ENCODE measurements around a stretch of chr10.

DNA sequence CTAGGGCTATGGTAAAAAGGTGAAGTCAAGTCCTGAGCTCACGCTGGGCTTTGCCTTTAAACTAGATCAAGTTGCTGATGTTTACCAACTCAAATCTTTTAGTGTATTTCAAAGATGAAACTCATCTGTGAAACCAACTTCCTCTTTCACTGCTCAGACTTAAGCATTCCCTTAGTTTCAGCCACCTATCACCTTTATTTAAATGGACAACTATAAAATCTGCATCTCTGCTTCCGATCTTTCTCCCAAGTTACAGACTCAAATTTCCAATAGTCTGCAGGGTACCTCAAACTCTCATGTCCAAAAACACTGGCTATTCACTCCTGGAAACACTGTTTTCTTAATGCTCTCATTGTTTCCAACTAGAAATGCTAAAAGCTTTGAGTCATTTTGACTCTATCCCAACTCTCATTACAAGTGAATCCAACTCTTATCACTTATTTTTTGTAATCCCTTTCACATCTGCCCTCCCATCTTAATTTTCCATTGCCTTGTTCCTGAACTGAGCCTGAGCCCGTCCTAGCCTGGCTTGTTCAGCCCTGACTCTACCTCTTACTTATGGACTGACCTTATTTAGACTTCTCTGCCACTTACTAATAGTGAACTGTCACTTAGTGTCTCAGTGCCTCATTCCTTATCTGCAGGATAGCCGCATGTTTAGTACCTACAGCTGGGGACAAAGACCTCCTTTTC lies 56.8 kb downstream of the SLC16A12 start:
- PRO-cap: no peak
- RAMPAGE, long total RNA, 3 experiments: no peak in any of the 3 experiments

GRCh38 chr10:89515230-89515825 lies 20.1 kb downstream of the SLC16A12 start:
- PRO-cap: no peak
- RAMPAGE, long total RNA, 3 experiments: no peak in any of the 3 experiments

- PRO-cap: no peak
- RAMPAGE, long total RNA, 3 experiments: no peak in any of the 3 experiments
Observed at GRCh38 chr10:89633332-89633910, 11.6 kb downstream of the PANK1 start.

- PRO-cap: no peak
- RAMPAGE, long total RNA, 3 experiments: no peak in any of the 3 experiments
Observed at GRCh38 chr10:89699403-89699790, 2.0 kb upstream of the KIF20B start.

GRCh38 chr10:89702037-89702455 lies 656 bp downstream of the KIF20B start:
- PRO-cap: no peak
- RAMPAGE, long total RNA, 3 experiments: no peak in any of the 3 experiments

DNA sequence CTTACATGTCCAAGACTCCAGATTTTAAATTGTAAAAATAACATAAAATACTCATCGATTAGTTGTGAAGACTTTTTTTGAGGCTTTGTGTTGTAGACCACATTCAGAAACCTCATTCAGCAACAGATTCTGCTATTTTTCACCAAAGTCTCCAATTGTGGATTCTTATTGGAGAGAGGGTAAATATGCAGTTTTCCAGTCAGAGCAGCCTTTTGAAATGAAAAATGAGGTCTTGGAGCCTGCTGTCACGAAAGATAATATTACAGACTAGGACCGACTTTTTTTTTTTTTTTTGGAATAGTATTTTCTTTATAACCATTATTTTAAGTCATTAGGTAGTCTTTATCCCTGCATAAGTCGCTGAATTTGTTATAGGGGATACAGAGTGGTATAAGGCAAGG lies 1.1 kb downstream of the KIF20B start:
- PRO-cap: no peak
- RAMPAGE, long total RNA, 3 experiments: no peak in any of the 3 experiments

DNA sequence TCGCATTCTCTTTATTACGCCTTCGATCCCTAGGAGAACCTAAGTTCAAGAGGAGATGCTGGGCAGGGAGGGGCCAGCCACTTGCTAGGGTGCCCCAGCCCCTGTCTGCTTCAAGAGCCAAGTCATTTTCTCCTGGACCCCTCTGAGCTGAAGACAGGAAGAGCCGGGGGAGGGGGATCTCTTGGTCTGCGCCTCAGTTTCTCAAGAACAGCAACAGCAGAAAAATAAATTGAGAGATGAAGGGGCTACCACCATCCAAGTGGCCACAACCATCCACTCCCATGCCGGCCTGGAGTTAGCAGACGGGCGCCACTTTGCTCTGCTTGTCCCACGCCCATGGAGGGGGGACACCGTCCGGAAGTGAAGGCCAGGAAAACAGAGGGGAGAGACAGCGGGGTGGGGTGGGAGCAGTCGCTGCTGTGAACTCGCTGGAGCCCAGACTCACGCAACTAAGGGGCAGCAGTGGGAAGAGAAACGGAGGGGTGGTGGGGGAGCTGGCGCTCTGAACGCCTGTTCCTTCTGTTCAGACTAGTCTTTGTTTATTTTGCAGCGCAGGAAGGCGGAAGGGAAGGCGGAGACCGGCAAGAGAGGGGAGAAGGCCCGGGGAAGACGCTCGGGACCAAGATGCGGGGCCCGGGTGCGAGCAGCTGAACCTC lies 135.4 kb downstream of the KIF20B start:
- PRO-cap: no peak
- RAMPAGE, long total RNA, 3 experiments: no peak in any of the 3 experiments

- PRO-cap: no peak
- RAMPAGE, long total RNA, 3 experiments: no peak in any of the 3 experiments
Observed at GRCh38 chr10:90250507-90251027, 549.2 kb downstream of the KIF20B start.

- PRO-cap: no peak
- RAMPAGE, long total RNA, 3 experiments: no peak in any of the 3 experiments
Observed at GRCh38 chr10:90666270-90666558, 191.6 kb downstream of the HTR7 start.

DNA sequence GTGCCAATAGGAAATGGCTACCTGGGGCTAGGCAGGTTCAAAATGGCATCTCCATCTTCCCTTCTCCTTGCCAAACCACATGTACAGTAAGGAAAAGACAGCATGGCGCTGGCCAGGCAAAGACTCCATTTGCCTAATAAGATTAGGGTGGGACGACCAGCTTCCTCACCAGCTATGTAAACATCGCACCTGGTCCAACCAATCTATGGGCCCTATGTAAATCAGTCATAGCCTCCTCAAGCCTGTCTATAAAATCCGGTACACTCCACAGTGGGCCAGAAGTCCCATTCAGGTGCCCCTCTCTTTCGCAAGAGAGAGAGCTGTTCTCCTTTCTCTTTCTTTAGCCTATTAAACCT lies 44.2 kb downstream of the HTR7 start:
- PRO-cap: no peak
- RAMPAGE, long total RNA, 3 experiments: no peak in any of the 3 experiments

DNA sequence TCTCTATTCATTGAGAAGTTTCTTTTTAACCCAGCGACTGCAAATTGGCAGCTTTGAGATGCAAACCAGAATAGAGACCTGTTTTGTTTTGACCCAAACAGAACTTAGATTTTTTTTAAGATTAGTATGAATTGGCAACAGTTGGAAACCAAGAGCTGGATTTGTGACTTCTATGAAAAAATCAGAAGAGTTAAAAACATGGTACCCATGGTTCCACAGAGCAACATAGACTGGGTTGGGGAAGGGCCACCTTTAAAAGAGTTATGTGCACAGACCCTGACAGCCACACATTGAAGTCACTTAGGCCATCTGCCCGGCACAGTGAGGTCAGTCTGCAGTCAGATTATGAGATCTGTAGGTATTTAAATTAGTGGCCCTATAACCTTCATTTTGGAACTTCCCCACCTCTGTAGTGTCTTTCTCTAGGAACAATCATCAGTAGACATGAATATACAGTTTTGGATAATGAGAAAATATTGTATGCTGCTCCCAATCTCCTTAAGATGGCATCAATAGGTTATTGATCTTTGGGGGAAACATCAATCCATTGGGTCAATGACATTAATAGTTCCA lies 7.1 kb downstream of the ANKRD1 start:
- PRO-cap: no peak
- RAMPAGE, long total RNA, 3 experiments: no peak in any of the 3 experiments

DNA sequence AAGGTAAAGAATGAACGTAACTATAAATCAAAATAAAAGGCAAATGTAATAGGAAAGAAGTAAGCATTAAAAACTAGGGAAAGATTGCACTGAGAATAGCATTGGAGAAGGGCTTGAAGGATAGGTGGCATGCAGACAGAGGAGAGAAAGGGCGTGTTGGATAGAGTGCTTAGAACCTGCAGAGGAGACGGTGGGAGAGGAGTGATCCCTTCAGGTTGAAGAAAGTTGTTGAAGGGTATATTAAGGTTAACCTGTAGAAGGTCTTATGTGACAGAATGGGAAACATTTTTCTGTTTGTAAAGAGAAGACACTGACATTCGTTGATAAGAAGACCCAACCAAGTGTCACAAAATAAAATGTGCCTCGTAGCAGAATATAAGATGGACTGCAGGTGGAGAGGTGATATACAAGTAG lies 1.4 kb downstream of the PCGF5 start:
- PRO-cap: no peak
- RAMPAGE, long total RNA, 3 experiments: no peak in any of the 3 experiments

GRCh38 chr10:91341016-91341457 lies 69.1 kb upstream of the HECTD2 start:
- PRO-cap: no peak
- RAMPAGE, long total RNA, 3 experiments: no peak in any of the 3 experiments

- PRO-cap: bidirectional peak, plus-strand start at chr10:91409694, minus-strand start at chr10:91409541
- RAMPAGE, long total RNA, 3 experiments: start-site peak on the plus strand in 1 of 3 experiments, at chr10:91409660-91409724 at its widest, 13 reads per replicate
Observed at GRCh38 chr10:91408995-91409895, 899 bp upstream of the HECTD2 start.

DNA sequence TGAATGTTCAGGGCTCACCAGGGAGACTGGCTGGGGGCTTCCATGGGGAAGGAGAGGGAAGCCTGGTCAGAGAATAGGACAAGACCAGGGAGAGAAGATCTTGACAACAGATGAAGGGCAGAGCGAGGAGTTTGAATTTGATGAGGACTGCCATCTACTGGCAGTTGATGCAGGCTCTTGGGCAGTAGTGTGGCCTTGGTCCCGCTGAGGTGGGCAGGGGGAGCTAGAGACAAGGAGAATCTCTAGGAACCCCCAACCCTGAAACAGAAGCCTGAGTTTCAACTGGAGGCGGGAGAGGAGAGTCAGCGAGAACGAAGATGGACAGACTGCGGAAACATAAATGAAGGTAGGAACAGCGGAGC lies 81.0 kb downstream of the PPP1R3C start:
- PRO-cap: no peak
- RAMPAGE, long total RNA, 3 experiments: no peak in any of the 3 experiments

- PRO-cap: no peak
- RAMPAGE, long total RNA, 3 experiments: no peak in any of the 3 experiments
Observed at GRCh38 chr10:91592175-91593061, 40.5 kb downstream of the PPP1R3C start.

DNA sequence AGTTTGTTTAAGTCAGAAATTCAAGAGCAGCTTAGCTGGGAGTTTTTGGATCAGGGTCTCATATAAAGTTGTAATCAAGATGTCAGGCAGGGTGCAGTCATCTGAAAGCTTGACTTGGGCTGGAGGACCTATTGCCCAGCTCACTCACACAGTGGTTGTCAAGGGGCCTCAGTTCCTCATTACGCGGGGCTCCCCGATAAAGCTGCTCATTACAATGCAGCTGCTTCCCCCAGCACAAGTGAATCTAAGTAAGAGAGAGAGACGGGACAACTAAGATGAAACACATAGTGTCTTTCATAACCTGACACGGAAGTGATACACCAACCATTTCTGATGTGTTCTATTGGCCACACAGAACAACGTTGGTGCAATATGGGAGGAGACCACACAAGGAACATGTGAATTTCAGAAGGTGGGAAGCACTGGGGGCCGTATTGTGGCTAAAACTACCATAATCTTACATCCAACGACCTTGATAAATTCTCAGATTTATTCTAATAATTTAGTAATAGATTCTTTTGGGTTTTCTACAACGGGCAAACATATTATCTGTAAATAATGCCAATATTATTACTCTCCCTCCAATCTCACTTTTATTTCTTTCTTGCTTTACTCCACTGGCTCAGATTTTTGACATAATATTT lies 15.6 kb downstream of the PPP1R3C start:
- PRO-cap: no peak
- RAMPAGE, long total RNA, 3 experiments: no peak in any of the 3 experiments

DNA sequence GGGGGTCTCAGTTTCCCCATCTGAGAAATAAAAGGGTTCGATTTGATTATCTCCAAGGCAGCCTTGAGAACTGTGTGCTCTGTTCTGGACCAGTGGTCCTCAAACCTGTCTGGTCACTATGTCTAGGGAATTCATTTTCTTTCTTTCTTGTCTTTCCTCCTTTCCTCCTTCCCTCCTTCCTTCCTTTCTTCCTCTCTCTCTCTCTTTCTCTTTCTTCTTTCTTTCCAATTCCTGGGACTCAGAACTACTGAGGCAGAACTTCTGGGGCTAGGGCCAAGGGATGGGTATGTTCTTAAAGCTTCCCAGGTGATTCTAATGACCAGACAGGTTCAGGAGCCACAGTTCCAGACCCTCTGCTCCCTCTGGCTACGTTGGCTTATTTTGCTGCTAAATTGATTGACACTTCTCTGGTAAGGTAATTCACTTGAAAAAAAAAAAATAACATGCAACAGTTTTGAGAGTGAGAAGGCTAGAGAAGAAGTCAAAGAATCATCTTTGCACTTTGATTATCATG lies 1.7 kb downstream of the PPP1R3C start:
- PRO-cap: no peak
- RAMPAGE, long total RNA, 3 experiments: no peak in any of the 3 experiments

DNA sequence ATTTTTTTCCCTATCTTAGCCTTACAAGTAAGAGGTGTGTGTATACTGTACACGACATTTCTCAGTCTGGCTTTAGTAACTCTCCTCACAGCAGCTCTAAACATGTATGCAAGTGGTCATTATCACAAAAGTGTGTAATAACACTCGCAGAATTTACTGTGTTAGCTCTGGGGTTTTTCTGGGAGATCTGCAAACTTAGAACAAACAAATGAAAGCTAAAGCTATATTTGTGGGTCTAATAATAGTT lies 887 bp downstream of the PPP1R3C start:
- PRO-cap: no peak
- RAMPAGE, long total RNA, 3 experiments: no peak in any of the 3 experiments

- PRO-cap: no peak
- RAMPAGE, long total RNA, 3 experiments: no peak in any of the 3 experiments
Observed at GRCh38 chr10:91712023-91712658, 79.3 kb upstream of the PPP1R3C start.

Measured in tibial nerve (tissue), 3 donors.